Measurements from ENCODE around the genes SMARCD1, ATF1 and TMPRSS12.

DNA sequence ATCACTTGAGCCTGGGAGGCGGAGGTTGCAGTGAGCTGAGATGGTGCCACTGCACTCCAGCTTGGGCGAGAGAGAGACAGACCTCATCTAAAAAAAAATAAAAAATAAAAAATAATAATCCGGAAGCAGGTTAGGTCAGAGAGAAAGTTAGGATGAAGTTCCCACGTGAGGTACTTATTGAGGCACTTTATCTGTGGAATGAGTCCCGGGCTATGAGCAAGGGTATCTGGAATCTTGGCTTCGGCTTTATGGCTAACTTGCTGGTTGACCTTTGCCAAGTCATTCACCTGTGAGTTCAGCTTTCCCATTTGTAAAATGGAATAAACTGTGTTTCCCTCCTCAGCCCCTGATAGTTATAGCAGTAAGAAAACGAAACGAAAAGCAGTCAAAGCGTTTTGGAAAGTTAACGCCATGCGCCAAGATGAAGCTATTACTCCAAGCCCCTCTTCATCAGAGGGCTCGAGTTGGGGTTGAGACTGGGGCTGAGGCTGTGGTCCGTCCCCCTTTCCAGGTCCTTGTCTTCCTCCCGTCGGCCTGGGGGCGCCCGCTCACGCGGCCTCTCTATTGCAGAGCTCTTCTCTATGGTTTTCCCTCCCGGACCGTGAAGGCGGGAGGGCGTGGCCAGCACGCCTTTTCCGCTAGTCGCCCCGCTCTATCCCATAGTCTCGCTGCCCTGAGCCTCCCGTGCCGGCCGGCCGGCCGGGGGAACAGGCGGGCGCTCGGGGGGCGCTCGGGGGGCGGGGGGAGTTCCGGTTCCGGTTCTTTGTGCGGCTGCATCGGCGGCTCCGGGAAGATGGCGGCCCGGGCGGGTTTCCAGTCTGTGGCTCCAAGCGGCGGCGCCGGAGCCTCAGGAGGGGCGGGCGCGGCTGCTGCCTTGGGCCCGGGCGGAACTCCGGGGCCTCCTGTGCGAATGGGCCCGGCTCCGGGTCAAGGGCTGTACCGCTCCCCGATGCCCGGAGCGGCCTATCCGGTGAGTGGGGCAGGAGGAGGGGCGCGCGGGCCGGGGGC lies at the start of gene SMARCD1:
Gene SMARCD1 (plus strand): TSS at position 766 of the 1,008 bp plus-strand sequence.
- PRO-cap, result bidirectional peak, plus-strand start at position 776 of the sequence, minus-strand start at position 681 of the sequence

- PRO-cap, result no peak
Observed at GRCh38 chr12:50101764-50103188, 1.5 kb upstream of the GPD1 start.

DNA sequence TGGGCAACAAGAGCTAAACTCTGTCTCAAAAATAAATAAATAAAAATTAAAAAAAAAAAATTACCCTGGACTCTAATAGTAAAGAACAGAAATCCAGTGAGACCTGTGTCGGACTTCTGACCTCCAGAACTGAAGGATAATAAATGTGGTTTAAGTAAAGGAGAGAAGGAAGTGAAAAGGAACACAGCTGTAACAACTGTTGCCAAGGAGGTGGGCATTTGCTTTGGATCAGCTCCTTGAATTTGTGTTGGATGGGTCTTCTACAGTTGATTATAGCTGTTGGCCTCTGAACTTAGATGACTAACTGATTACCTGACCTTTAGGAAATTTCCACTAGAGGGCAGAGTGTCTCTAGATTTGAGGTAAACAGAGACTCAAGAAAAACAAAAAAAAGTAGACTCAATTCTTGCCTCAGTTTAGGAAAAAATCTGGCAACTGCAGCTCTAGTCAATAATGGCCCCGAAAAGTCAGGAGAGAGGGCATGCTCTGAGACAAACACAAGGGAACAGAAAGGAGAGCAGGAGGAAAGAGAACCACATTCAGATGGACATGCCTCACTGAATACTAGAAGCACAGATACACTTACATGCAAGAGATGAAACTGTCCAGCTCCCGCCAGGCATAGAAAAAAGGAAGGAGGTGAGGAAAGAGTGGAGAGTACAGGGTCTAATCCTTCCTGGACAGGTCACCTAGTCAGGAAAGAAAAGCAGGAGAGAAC lies 20.5 kb downstream of the COX14 start:
- PRO-cap, result no peak

DNA sequence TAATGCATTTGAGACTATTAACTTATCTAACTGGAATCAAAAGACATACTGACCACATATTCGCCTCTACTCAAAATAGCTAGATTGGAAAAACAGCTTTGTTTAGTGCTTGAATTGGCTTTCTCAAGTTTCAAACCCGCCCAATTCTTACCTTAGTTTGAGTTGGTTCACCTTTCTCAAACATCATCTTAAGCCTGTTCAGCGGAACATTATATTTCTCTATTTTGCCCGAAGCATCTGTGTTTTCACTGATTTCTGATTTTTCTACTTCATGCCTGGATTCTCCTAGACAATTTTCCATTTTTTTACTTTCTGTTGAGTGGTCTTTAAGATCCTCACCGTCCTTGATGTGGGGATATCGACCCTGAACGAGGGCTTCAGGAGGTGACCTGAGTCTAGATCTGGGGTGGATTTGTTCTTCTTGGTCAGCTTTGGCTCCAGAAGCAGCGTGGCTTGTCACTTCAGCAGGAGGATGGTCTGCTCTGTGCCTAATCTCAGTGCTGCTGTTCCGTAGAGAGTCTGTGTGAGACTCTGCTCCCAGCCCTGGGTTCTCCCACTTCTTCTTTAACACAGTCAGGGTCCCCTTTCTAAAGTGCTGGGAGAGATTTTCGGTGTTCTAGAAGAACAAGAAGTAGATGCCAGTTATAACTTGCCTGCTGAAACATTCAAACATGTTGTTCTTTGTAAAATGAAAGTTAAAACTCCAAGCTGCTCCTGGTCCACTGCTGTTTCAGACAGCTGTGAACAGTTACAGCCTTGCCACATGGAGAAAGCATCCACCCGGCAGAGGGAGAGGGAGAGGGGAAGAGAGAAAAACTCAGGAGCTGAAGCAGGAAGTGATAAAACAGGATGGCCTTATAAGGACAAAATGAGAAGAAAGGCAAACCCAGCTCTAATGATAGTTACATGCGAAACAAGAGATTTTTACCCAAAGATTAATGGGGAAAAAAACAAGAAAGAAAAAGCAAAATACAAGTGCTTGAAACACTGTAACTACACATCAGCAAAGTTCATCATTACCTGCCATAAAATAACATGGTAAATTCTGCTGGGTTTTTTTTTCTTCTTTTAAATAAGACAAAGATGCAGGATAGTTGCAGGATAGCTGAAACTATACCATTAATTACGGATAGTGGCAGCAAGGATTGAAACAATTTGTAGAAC lies 55.1 kb upstream of the CERS5 start:
- PRO-cap, result bidirectional peak, plus-strand start at position 487 of the sequence, minus-strand start at position 486 of the sequence; bidirectional peak, plus-strand start at position 786 of the sequence, minus-strand start at position 742 of the sequence

- PRO-cap, result no peak
Observed at GRCh38 chr12:50484874-50485248, 19.9 kb upstream of the DIP2B start.

- PRO-cap, result no peak
Observed at GRCh38 chr12:50506657-50507221, 2.0 kb downstream of the DIP2B start.

- PRO-cap, result no peak
Observed at GRCh38 chr12:50611203-50611759, 106.5 kb downstream of the DIP2B start.

- PRO-cap, result bidirectional peak, plus-strand start at chr12:50764101, minus-strand start at chr12:50763930; bidirectional peak, plus-strand start at chr12:50764480, minus-strand start at chr12:50764395; bidirectional peak, plus-strand start at chr12:50764855, minus-strand start at chr12:50764722
Observed at GRCh38 chr12:50763851-50764756, at the start of gene ATF1. TSS of gene ATF1 (plus strand) at chr12:50764101.

DNA sequence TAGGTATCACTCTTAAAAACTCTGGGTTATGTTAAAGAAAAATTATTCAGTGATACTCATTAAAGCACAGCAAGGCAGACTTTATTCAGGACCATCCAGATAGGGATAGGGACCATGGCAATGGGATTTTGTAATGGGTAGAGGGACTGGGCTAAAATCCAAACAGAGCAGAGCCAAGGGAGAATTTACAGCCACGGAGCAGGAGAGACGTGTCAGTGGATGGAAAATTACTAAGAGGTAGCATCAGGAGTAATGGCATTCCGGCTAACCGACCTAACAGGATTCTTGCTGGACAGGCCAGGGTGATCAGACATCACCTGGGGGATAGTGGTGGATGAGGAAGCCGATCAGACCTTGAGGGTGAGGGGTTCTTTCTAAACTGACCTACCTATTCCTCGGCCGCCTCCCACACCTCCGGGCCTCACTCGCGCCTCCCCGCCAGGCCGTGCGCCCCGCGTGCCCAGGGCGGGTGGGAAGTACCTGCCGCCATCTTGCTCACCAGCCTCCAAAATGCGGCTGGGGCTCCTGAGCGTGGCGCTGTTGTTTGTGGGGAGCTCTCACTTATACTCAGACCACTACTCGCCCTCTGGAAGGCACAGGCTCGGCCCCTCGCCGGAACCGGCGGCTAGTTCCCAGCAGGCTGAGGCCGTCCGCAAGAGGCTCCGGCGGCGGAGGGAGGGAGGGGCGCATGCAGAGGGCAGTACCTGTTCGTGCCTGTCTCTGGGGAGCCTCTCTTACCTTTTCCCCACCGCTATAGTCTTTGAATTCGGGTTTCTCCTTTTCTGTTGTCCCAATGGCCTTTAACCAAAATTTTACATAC lies at the start of gene TMPRSS12:
Gene TMPRSS12 (plus strand): TSS at position 472 of the 820 bp plus-strand sequence.
- PRO-cap, result no peak

GRCh38 chr12:50928163-50928907 lies 3.5 kb downstream of the METTL7A start:
- PRO-cap, result no peak

- PRO-cap, result no peak
Observed at GRCh38 chr12:50932498-50933467, 8.0 kb downstream of the METTL7A start.

- PRO-cap, result no peak
Observed at GRCh38 chr12:50933623-50934099, 8.8 kb downstream of the METTL7A start.

DNA sequence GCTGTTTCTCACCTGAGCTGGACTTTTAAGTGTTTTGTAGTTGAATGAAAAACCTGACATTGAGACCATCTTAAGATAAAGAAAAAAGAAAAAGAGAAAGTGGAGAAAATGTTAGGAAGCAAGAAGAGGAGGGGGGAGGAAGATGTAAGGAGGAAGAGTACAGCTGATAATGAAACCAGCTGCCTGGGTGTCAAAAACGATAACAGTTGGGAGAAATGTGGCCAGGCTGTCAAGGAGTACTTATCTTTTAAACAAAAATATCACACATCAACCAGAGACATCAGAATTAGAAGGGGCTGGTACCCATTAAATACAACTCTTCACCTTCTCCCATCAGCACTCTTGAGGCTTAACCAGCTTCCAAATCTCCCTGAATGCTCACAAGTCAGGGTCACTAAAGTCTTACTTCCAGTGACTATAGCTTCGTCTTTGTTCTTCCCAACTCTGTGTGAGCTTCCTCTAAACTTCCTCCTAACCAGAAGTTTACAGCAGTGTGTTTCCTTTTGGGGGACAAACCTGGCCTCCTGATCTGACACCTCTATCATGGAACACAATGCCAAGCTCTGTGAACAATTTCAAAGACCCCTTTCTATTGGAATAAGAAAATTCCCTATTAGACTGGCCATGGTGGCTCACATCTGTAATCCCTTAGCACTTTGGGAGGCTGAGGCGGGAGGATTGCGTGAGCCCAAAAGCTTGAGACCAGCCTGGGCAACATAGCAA lies 4.4 kb downstream of the SLC11A2 start:
- PRO-cap, result no peak

DNA sequence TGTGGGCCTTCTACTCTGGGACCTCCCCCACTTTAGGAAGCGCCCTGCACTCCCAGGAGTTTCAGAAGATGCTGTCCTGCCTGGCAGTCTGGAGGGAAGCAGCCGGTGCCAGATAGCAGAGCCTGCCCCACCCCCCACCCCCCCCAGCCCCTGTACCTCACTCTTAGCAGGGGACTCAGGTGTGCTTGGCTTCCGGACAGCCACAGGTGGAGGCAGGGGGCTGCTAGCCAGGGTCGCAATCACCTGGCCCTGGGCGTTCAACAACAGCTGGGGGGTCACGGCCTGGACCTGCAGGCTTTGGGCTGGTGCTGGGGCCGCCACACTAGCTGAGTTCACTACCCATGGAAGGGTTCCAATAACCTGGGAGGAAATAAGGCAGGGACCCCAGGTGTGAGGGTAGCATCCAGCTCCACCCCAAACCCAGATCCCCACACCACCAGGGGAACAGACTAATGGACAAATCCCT lies 22.0 kb downstream of the POU6F1 start:
- PRO-cap, result no peak

GRCh38 chr12:51197708-51198411 lies 20.0 kb downstream of the POU6F1 start:
- PRO-cap, result no peak

- PRO-cap, result bidirectional peak, plus-strand start at chr12:51217636, minus-strand start at chr12:51217693
Observed at GRCh38 chr12:51217547-51217734, 421 bp downstream of the POU6F1 start.

DNA sequence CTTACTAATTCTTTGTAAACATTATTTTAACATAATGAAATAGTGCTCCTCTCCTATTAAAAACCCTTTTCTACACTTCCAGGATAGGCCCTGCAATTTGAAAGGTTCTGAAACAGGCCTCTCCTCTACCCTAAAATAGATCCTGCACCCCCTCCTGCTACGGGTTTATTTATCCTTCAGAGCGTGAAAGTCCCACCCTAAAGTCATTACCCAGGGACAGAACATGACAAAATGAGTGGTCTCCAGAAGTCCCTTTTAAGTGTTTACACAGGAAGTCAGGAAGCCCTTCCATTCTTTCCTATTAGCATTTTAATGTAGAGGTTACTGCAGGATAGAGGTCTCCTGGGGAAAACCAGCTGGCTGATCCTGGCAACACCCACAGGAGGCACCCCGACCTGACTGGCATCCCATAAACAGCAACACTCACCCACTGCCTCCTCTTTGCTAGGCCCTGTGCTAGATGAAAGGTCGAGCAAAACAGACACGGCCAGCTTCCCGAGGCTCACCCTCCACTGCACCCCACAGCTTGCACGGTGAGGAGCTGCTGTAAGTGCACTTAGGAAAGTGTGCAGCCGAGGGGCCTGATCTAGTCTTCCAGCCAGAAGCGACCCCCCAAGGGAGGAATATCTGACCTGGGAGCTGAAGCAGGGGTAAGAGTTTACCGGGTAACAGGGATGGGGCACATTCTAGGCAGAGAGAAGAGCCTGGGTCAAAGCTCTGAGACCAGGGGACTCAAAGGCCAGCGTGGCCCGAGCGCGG lies 8.9 kb downstream of the DAZAP2 start:
- PRO-cap, result no peak

DNA sequence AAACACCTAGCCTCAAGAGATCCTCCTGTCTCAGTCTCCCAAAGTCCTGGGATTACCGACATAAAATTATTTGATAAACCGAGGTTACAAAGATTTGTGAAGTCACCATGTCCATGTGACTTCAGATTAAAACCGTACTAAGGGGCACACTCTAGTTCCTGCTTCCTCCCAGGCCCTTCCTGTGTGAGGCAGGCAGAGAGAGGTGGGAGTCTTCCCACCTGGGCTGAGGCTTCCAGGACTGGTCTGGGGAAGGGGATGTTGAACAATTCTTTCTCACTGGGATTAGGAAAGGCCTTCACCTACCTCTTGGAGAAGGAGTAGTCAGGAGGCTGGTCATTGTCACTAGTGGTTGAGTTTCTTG lies 1.3 kb downstream of the SMAGP start:
- PRO-cap, result no peak

DNA sequence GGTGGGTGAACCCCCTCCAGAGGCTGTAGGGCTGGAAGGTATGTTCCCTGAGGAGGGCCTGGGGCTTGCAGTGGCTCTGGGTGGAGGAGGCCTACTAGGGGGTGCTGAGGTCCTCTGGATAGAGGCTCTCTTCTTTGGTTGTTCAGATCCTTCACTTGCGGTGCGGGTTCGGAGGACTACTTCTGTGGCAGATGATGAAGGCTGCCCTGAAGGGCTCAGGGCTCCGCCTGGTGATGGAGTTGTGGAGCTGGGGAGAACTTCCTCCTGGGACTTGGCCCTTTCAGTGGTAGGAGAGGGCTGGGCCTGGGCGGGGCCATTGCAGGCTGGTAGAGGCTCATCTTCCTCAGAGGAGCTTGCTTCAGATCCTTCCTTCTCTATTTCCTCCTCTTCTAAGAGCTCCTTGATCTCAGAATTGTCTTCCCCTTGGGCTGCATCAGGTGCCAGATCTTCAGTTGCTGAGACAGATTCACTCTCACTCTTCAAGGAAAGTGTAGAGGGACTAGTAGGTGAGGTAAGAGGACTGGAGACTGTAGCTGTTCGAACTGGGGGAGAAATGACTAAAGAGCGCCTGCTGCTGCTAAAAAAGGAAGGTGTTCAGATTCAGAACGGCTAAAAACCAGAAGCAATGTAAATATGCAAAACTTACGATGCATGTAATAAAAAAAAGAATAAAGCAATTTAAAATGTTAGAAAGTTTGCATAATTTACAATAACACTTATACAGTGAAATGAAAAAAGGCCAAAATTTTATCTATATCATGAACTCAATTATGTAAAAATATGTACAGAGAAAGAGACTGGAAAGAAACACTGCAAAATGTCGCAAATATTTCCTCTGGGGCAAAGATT lies 21.8 kb upstream of the SMAGP start:
- PRO-cap, result no peak

DNA sequence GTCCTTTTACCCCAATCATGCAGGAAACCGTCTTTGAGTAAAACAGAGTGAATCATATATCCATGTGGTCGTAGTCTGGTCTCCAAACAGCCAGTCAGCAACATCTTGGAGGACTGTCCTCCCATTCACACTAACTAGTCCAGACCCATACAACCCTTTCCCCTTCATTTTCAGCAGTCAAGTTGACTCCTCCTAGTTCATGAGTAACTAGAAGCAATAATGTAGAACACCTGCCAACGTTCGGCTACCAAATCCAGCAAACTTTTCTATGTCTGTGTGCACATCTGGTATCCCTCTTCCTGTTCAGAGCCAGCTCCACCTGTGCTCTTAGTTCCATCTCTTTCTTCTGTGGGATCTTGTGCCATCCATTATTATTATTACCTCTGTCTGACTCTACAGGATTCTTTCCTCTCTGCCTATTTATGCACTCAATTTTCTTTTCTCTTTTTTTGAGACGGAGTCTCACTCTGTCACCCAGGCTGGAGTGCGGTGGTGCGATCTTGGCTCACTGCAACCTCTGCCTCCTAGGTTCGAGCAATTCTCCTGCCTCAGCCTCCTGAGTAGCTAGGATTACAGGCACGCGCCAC lies 10.9 kb upstream of the BIN2 start:
- PRO-cap, result no peak